Upper lobe of left lung (tissue), 5 donors: ENCODE measurements around a stretch of chr6.

DNA sequence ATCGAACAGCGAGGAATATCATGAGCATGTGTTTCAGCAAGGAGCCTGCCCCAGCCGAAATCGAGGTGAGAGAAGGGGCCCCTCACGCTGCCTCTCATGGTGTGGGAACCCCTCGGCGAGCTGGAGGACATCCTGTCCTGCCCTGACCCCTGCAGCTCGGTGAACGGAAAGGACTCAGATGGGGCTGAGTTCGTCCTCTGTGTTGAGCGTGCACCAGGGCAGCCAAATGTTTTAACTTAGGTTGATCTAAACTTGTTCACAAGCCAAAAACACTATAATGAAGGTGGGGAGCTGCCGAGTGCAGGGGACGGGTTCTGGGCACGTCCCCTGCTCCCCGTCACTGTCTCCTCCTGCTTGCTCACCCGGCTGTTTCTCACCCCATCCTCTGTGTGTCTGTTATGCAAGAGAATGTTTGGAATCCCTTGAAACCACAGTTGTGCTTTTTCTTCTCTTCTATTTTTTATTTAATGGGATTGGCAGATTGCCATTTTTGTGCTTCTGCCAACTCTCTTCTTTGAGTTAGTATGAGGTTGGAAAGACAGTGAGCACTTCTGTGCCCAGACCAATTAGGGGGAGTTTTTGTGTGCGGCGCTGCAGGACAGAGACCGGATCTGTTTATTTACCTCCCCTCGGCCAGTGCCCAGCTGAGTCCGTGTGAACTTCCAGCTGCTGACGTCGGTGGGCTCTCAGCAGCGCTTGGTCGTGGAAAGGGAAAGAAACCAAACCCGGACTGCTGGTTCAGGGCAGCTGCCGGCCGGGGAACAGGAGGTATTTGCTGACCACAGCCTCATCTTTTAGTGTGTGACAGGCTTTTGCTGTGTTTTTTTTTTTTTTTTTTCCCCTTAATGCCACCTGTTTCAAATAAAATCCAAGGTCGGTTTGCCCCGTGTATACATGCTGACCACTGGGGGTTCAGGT lies 158.0 kb downstream of the DTNBP1 start:
- PRO-cap, 2 experiments, result peak in 1 of 2 experiments; most common minus-strand start position 395 of the sequence (in 1)
- RAMPAGE, long total RNA, 4 experiments, result no peak in any of the 4 experiments

- PRO-cap, 2 experiments, result no peak in any of the 2 experiments
- RAMPAGE, long total RNA, 4 experiments, result no peak in any of the 4 experiments
These were observed 48.5 kb downstream of the DTNBP1 start for GRCh38 chr6:15614091-15614937.

DNA sequence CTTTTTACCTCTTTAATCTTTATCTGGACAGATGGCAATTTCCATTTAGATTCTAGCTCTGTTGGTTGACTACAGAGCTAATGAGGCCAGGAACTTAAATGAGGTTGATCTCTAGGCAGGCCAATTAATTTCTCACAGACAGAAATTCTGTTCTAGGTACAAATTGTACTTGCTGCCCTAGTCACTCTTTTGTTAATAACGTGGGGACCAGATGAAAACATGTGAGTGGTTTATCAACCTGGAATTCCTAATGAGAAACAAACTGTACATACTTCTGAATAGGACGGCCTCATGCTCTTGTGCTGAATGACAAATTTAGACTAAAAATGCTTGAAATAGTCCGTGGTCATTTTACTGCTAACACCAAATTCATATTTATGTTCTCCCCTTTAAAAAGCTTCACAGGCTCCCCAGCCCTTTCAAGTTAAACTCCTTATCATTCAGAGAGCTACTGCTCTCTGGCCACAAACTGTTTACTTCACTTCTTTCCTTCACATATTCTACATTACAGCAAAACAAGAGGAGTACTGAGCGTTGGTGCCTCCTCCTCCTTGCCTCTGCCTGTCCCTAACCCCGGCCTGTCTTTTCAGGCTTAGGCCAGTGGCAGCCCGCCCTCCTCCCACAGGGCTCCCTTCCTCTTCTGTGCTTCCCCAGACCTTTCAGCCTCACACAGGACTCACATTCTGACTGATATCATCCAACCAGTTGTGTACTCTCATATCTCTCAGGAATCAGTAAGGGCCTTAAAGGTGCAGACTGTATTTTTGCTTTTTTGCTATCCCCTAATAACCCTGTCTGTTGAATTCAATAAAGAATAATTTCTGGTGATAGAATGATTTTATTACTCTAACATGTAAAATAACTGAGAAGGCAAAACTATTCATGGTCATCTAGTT lies 41.3 kb downstream of the DTNBP1 start:
- PRO-cap, 2 experiments, result peak in 2 of 2 experiments; most common minus-strand start position 559 of the sequence (in 1)
- RAMPAGE, long total RNA, 4 experiments, result no peak in any of the 4 experiments

DNA sequence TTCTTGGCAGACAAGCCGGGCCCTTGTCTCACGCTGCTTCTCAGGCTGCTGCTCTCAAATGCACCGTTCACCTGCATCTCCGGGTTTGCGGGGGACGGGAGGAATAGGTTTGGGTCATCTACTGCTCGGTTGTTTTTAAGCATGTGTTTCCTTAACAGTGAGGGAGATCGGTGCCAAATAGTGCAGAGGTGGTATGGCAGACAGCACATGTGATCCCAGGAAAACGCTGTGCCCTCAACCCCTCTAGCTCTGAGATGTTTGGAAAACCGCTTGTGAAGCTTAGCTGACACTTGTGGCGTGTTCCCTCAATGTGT lies 911 bp downstream of the MYLIP start:
- PRO-cap, 2 experiments, result peak in 1 of 2 experiments; most common plus-strand start position 264 of the sequence (in 1); most common minus-strand start position 251 of the sequence (in 1)
- RAMPAGE, long total RNA, 4 experiments, result no peak in any of the 4 experiments

GRCh38 chr6:16134756-16135818 lies 6.2 kb downstream of the MYLIP start:
- PRO-cap, 2 experiments, result no peak in any of the 2 experiments
- RAMPAGE, long total RNA, 4 experiments, result start-site peak on the plus strand in 2 of 4 experiments, at chr6:16134924-16135216 at its widest, 5 to 14 reads per replicate

- PRO-cap, 2 experiments, result no peak in any of the 2 experiments
- RAMPAGE, long total RNA, 4 experiments, result start-site peak on the plus strand in 1 of 4 experiments, at chr6:16143372-16143855 at its widest, 17 reads per replicate
These were observed 14.8 kb downstream of the MYLIP start for GRCh38 chr6:16143453-16144379.

GRCh38 chr6:16146385-16147424 lies 17.8 kb downstream of the MYLIP start:
- PRO-cap, 2 experiments, result no peak in any of the 2 experiments
- RAMPAGE, long total RNA, 4 experiments, result start-site peak on the plus strand in 1 of 4 experiments, at chr6:16146750-16147582 at its widest, 22 reads per replicate

DNA sequence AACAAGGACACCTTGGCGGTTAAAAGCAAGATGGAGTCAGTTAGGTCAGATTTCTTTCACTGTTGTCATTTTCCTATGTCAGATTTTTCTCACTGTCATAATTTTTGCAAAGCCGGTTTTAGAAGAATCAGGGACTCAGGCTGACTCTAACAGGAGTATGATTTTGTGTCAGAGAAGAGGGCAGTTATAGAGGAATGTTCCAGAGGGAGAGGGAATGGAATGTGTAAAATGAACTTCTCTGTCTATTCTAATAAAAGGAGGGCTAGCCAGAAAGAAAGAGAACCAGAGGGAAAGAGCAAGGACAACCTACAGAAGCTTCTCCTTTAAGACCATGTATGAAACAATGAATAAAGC lies 2.2 kb upstream of the GMPR start:
- PRO-cap, 2 experiments, result peak in 1 of 2 experiments; most common plus-strand start position 280 of the sequence (in 1)
- RAMPAGE, long total RNA, 4 experiments, result no peak in any of the 4 experiments

- PRO-cap, 2 experiments, result no peak in any of the 2 experiments
- RAMPAGE, long total RNA, 4 experiments, result no peak in any of the 4 experiments
These were observed 29.1 kb downstream of the GMPR start for GRCh38 chr6:16267545-16267911.

DNA sequence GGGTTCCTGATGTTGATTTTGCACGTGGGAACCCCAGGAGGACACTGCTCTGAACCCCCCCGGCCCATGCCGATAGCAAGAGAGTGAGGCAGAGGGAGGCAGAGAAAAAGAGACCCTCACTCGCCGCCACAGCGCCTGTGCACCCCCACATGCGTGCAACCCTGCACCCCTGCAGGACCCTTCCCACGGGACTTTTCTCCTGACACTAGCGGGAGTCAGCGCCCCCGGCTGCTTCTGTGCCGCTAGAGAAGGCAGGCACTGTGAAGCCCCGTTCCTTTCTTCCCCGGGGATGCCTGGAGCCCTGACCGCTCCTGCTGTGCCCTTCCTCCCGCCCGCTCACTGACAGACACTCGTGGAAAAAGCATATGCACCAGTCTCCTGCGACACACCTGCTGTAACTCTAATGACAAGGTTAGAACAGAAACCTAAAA lies 67.4 kb downstream of the GMPR start:
- PRO-cap, 2 experiments, result no peak in any of the 2 experiments
- RAMPAGE, long total RNA, 4 experiments, result no peak in any of the 4 experiments

- PRO-cap, 2 experiments, result peak in 1 of 2 experiments; most common plus-strand start chr6:16334899 (in 1)
- RAMPAGE, long total RNA, 4 experiments, result no peak in any of the 4 experiments
These were observed 96.4 kb downstream of the GMPR start for GRCh38 chr6:16334663-16335381.

- PRO-cap, 2 experiments, result no peak in any of the 2 experiments
- RAMPAGE, long total RNA, 4 experiments, result no peak in any of the 4 experiments
These were observed 107.2 kb downstream of the GMPR start for GRCh38 chr6:16345427-16346086.

DNA sequence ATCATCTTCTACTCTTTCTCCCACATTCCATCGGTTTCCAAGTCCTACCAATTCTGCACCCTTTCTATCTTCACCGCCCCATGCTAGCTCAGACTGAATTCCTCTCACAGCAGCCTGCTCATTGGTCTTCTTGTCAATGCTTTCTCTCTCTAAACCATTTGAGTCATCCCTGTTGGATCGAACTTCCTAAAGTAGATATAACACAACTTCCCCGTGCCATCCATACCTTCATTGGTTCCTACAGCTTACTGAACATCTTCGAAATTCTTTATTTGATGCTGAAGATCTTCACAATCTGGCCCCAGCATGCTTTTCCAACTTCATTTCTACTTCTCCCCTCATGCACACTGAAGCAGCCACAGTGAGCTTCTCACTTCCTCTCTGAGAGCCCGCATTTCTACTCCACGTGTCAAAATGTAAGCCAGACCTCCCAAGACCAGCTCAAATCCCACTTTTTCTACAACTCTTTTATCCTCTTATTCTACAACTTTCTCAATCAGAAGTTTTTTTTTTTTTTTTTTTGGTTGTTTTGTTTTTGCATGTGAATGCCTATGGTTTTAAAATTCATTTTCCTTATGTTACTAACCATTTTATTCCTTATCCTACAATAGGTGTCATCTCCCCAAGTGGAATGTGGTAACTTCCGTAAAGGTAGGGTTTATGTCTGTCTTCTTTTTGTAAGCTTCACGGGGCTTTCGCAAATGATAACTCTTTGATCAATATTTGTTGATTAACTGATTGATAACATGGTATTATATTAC lies 254.7 kb downstream of the GMPR start:
- PRO-cap, 2 experiments, result no peak in any of the 2 experiments
- RAMPAGE, long total RNA, 4 experiments, result no peak in any of the 4 experiments

- PRO-cap, 2 experiments, result no peak in any of the 2 experiments
- RAMPAGE, long total RNA, 4 experiments, result no peak in any of the 4 experiments
These were observed 175.5 kb downstream of the ATXN1 start for GRCh38 chr6:16585711-16586307.

- PRO-cap, 2 experiments, result no peak in any of the 2 experiments
- RAMPAGE, long total RNA, 4 experiments, result no peak in any of the 4 experiments
These were observed 80.1 kb downstream of the ATXN1 start for GRCh38 chr6:16681120-16681536.

- PRO-cap, 2 experiments, result no peak in any of the 2 experiments
- RAMPAGE, long total RNA, 4 experiments, result no peak in any of the 4 experiments
These were observed 38.6 kb downstream of the ATXN1 start for GRCh38 chr6:16722394-16723226.

DNA sequence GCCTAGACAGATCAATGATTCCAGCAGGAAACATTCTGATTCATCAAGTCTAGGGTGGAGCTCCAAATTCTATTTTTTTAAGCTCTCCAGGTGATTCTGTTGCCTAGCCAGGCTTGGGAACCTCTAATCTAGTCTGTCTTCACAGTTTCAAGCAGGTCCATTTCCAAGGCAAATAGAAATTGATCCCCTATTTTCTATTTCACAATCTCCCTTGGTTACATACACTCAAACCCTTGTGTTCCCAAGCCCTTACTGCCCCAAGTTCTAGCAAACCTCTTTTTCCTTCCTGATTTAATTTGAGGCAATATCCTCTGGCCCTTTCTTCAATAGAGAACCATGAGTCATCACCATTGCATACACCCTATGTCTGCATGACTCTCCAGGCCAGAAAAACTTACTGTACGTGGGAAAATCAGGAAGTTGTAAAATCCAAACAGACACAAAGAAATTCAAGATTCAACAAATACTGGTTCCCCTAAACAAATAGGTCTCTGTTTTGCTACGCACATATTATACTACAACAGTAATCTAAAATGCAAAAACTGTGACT lies 8.8 kb downstream of the ATXN1 start:
- PRO-cap, 2 experiments, result no peak in any of the 2 experiments
- RAMPAGE, long total RNA, 4 experiments, result no peak in any of the 4 experiments

GRCh38 chr6:16787221-16787793 lies 26.0 kb upstream of the ATXN1 start:
- PRO-cap, 2 experiments, result no peak in any of the 2 experiments
- RAMPAGE, long total RNA, 4 experiments, result no peak in any of the 4 experiments

DNA sequence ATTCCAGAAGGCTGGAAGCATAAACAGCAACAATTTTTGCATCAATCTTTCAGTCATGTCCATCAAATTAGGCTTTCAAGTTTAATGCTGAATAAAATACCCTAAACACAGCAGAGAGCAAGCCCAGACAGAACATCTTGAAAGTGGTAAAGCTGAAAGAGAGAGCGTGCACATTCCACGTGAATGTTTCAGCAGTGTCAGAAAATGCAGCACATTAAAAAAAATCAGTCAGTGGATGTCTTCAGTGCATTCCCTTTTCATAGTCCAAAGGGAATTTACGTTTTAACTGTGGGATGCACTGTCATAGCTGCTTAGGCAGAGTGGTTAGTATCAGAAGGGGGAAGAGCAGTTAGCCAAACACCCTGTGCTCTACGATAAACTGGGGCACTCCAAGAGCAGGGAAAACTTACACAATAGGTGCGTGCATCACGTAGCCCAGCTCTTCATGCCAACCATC lies 116.1 kb upstream of the STMND1 start:
- PRO-cap, 2 experiments, result no peak in any of the 2 experiments
- RAMPAGE, long total RNA, 4 experiments, result no peak in any of the 4 experiments

DNA sequence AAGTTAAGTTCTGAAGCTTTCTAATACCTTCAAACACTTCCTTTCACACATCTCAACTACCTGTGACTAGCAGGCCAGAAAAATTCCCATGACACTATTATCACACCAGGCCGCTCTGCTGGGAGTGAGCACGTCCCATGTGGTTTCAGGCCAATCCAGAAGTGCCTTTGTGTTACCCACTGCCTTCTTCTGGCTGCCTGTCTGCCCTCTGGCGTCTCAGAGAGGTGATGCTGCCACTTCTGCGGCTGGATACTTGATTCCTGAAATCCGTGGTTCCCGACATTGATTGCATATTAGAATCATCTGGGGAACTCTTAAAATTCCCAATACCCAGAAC lies 65.5 kb downstream of the STMND1 start:
- PRO-cap, 2 experiments, result no peak in any of the 2 experiments
- RAMPAGE, long total RNA, 4 experiments, result no peak in any of the 4 experiments